OVCAR3 (cell line): ENCODE measurements around the gene ILVBL.

DNA sequence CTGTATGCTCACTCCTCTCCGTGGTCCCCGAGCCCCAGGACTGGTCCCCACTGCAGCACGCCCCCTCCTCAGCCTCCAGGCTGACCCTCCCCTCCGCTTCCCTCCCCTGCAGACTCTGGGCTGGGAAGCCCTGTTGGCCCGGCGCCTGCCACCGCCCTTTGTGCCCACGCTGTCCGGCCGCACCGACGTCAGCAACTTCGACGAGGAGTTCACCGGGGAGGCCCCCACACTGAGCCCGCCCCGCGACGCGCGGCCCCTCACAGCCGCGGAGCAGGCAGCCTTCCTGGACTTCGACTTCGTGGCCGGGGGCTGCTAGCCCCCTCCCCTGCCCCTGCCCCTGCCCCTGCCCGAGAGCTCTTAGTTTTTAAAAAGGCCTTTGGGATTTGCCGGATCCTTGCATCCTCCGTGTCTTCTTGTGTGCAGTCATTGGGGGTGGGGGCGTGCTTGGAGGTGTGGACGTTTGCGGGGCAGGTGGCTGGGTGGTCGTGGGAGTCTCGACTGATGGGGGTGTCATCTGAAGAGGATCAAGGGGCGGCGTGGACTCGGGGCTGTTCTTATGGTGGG, 3.6 kb downstream of the PTGER1 start:
- RRBS: 97% methylated on average over 9 of the region's 37 CpGs

GRCh38 chr19:14496700-14497052, 749 bp upstream of the GIPC1 start:
- RRBS: no CpG with 5 or more reads among the region's 11 CpGs

- RRBS: no CpG with 5 or more reads among the region's 7 CpGs
Measured at GRCh38 chr19:14514458-14515105, 3.6 kb downstream of the DNAJB1 start.

DNA sequence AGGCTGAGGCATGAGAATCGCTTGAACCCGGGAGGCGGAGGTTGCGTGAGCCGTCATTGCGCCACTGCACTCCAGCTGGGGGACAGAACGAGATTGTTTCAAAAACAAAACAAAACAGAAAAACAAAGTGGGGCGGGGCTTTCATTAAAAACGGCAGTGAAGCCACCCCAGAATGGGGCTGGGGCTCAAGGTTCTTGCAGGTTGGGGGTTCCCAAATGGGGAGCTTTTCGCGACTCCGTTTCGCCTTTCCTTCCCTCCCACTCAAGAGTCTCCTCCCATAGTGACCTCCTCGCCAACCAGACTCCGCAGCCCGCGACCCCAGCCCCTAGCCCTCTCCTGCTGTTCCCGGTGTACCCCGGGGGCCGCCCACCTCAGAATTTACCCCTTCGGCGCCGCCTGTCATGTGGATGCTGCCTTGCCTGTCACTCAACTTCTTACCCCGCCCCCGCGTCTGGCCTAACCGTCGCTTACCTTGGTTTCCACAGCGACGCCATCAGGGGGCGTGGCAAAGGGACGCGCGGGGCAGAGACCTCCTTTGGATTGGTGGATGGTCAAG, 476 bp upstream of the TECR start:
- RRBS: no CpG with 5 or more reads among the region's 34 CpGs

- RRBS: 85% methylated on average over 3 of the region's 33 CpGs
Measured at GRCh38 chr19:14545030-14546329, 16.1 kb downstream of the TECR start.

DNA sequence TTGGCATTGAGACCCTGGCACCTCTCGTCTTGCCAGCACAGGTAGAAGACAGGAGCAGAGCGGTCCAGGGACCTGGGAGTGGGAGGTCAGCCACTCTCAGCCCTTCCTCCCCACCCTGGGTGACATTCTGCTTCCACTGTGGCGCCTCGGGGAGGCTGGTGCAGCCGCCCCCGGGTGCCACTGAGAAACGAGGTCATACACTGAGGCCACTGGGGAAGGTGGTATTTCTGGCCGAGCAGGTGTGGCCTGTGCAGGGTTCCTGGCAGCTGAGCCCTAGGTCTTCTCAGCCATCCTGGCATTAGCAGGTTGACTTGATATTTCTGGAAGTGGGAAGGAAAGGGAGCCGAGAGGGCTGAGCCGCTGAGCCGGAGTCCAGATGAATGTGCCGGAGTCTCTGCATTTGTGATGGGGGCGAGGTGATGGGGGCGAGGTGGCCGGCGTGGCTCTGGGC, 18.5 kb downstream of the NDUFB7 start:
- RRBS: no CpG with 5 or more reads among the region's 16 CpGs

- RRBS: no CpG with 5 or more reads among the region's 6 CpGs
Measured at GRCh38 chr19:14622026-14622516, 39.2 kb downstream of the CLEC17A start.

GRCh38 chr19:14661488-14661895, 13.2 kb downstream of the ADGRE3 start:
- RRBS: no CpG with 5 or more reads among the region's 10 CpGs

GRCh38 chr19:14731878-14732224, 42.0 kb downstream of the ZNF333 start:
- RRBS: no CpG with 5 or more reads among the region's 4 CpGs

DNA sequence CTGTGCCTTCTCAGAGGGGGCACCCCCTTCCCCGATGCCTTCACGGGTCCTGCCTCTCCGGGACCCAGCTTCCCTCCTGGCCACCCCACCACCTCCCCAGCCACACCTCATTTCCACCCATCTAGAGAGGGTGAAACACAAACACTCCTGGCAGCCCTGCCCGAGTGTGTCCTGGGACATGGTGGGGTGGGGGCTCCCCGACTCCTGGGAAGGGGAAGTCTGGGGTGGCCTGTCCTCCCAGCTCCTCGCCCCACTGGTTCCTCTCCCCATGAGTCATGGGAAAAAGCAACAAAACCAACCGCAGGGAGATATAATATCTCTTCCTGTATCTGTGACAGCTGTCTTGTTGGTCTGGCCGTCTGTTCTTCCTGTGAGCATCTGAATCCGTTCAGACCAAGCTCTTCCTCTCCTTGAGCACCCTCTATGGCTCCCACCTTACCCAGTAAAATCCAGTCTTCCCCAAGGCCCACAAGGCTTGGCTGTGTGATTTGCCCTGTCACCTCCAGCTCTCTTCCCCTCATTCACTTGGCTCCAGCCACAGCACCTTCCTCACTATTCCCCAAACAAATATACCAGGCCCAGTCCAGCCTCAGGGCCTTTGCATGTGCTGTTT, 6.8 kb upstream of the ADGRE2 start:
- RRBS: no CpG with 5 or more reads among the region's 9 CpGs

- RRBS: no CpG with 5 or more reads among the region's 38 CpGs
Measured at GRCh38 chr19:15022614-15023288, 12.2 kb downstream of the CCDC105 start.

- RRBS: 4% methylated on average over 33 of the region's 74 CpGs
Measured at GRCh38 chr19:15124908-15125848, at the start of gene ILVBL. Gene ILVBL (minus strand): TSS chr19:15125786.

GRCh38 chr19:15165574-15166314, 35.1 kb downstream of the NOTCH3 start:
- RRBS: no CpG with 5 or more reads among the region's 12 CpGs

DNA sequence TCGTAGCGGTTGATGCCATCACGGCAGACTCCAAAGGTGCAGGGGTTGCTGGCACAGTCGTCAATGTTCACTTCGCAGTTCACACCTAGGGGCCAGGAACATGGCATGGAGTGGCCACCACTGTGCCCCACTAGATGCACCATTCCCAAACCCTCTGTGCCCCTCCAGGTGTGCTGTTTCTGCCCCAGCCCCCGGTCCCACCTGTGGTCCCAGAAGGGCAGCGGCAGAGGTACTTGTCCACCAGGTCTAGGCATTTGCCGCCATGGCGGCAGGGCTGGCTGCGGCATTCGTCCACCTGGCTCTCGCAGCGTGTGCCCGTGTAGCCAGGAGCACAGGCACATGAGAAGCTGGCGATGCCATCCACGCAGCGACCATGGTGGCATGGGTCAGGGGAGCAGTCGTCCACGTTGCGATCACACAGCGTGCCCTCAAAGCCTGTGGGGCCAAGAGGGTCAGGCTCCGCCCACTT, 13.9 kb downstream of the NOTCH3 start:
- RRBS: no CpG with 5 or more reads among the region's 22 CpGs

DNA sequence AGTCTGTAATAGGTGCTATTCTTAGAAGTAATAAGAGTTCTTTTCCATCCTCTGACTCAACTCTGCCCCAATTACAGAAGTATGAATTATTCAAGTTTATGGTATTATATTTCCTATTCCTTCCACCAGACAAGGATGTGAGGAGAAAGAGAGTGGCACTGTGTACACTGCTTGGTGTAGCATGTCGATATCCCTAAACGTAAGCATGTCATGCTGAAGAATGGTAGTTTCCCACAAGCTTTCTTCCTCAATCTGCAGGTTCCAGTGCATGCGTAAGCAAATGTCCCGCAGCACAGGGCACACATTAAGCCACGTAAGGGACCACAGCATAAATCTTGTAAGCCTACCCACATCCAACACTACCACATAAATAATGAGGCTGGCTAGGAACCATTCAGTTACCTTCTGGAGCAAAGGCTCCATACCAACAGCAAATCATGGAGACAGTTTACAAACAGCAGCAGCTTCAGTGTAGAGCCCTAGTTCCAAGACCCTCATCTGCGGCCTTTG, 14.0 kb downstream of the BRD4 start:
- RRBS: no CpG with 5 or more reads among the region's 6 CpGs

DNA sequence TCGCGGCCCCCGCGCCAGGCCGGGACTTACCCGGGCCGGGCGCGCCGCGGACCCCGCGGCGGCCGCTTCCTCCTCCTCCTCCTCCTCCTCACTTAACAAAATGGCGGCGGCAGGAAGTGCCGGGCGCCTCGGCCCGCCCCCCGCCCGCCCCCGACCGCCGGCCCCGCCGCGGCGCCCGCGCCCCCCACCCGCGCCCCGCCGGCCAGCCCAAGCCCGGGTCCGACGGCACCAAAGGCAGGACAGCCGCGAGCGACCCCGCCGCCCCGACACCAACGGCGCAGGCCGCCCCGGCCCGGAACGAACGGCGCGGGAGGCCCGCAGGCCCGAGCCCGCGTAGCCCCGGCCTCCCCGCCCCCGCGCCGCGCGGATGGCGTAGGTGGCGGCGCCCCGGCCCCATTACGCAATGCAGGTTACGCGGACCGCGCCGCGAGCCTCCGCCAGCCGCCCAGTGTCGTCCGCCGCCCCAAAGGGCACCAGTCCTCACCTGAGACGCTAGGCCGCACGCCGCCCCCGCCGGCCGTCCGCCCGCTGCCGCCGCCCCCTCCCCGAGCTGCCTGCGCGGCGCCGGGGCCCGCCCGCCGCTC, 441 bp downstream of the BRD4 start:
- RRBS: 4% methylated on average over 67 of the region's 100 CpGs

DNA sequence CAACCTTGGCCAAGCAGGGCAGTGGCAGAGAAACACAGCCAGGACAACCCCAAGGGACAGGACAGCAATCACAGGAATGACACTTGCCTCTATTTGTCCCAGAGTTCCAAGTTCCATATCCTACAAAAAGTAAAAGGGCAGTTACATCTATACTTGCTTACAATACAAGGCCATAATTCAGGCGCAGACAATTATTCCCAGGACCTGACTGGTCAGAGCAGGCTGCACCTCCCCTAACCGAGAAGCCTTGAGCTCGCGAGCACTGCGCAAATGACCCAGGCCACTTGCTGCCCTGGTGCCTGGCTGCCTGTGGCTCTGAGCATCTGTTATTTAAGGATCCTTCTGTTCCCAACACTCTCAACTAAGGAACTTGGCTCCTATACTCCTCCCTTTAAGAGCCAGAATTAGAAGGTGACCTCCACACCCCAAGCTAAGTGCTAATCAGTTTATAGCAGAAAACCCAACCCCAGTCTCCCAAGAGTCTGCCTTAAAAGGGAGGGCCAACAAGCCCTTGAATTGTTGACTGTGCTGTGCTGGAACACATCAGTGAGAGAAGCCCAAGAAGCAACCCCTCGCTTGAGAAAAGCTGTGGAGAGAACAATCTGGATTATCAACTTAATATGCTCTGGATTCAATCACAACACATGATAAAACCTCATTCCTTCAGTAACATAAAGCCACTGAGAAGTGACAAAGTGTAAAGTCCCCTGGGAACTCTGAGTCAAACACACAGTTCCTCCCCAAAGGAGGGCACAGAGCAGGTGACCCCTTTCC, 14.7 kb downstream of the AKAP8L start:
- RRBS: no CpG with 5 or more reads among the region's 6 CpGs

- RRBS: no CpG with 5 or more reads among the region's 38 CpGs
Measured at GRCh38 chr19:15426945-15427833, 8.4 kb upstream of the AKAP8L start.

- RRBS: 21% methylated on average over 6 of the region's 31 CpGs
Measured at GRCh38 chr19:15453248-15453640, 3.5 kb upstream of the WIZ start.

DNA sequence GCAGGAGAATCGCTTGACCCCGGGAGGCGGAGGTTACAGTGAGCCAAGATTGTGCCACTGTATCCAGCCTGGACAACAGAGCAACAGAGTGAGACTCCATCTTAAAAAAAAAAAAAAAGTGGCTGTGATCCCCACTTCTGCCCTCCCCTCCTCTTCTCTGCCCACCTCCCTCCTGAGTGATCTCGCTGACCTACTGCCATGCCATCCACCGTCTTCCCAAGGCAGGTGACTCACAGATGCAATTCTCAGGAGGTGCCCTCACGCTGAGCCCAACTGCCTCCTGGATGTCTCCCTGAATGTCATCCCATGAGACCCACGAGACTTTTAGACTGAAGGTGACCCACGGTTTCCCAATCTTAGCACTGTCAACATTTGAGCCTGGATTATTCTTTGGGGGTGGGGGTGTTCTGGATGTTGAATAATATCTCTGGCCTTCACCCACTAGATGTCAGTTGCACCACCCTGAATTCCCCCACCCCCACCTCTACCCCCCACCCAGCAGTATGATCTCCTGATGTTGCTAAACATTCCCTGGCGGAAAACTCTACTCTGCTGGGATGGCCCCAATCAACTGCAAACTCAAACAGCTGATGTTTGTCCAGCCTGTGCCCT, 2.3 kb upstream of the CYP4F22 start:
- RRBS: no CpG with 5 or more reads among the region's 9 CpGs